SP-49 (cell line): ENCODE results near the gene GPAT3.

GRCh38 chr4:83261367-83261838 lies 23.2 kb downstream of the COQ2 start:
- PRO-cap, result no peak

- PRO-cap, result no peak
These were observed 38.2 kb downstream of the HELQ start for GRCh38 chr4:83417489-83417688.

DNA sequence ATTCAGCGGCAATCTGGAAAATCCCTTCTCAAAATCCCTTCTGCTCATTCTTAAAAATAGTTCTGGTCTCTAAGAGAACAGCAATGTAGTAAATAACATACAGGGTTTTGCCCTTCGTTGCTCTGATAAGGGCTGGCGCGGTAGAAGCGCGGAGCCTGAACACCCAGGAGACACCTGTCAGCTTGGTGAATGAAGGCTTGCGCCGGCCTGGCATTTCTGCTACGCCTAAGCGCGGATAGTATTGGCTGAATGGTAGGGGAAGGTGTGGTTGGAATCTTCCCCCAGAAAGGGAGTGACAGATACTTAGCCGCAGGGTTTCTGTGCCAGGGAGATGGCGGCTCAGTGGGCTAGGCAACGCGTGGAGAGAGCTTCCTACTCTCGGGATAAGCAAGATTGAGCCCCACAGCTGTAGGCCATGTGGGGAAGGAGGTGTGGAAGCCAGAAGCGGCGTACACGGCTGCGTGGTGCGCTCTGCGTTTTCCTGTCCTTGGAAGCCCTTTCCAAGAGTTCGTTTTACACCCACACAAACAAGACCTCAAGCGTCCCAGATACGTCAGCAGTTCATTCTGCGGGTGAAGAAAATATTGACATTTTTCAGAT lies 490 bp upstream of the GPAT3 start:
- PRO-cap, result no peak

DNA sequence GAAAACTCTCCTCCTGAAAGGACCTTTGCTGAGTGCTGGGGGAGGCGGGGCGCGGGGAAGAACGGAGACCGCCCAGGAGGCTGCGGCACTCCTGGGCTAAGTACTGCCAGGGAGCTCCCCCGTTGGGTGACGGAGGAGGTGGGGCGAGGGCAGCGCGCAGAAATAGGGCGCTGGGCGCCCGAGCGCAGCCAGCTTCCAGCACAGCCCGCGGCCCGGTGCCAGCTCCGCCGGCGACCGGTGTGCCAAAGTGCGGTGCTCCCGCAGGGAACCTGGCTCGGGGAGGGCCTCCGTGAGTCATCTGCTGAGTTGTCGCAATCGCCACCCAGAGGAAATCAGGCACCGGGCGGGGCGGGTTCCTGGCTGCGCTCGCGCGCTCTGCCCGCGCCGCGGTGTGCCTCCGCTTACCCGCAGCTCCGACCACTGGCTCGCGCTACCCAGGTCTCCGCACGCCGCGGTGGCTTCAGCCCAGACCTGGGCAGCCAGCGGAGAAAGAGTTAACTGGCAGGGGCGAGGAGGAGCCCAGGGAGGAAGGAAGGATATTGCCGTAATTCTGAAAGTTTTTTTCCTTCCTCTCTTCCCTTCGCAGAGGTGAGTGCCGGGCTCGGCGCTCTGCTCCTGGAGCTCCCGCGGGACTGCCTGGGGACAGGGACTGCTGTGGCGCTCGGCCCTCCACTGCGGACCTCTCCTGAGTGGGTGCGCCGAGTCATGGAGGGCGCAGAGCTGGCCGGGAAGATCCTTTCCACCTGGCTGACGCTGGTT lies at the start of gene GPAT3:
TSS of gene GPAT3 (plus strand) at position 191 of the 759 bp plus-strand sequence.
- PRO-cap, result unidirectional peak, plus-strand start at position 129 of the sequence

GRCh38 chr4:83630327-83630753 lies 94.4 kb downstream of the GPAT3 start:
- PRO-cap, result no peak

DNA sequence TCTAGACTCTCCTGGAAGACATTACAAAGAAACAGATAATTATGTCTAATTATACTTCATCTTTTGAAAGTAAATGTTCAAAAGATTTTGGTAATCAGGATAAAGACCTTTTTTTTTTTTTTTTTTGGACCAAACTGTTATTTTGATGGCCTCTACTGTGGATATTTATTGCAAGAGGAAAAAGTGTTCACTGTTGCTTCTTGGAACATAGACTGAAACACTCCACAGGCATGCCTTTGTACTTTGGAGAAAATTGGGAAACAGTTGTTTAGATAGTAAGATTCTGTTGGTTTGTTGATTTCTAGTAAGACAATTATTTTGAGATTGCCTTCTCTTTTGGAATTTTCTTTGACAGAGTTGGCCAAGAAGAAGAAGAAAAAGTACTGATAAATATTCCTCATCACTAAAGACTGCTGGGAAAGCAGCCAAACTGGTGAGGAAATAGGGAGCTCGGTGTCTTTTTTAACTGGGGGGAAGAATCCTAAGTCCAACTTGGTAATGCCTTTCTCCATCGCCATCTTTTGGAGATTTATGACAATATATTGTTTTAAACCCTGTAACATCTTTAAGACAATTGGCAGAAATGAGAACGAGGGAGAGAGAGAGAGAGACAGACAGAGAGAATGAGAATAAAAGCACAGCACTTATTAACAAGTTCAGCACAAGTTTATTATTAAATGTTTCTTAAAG lies 370.6 kb downstream of the GPAT3 start:
- PRO-cap, result no peak

- PRO-cap, result no peak
These were observed 96.0 kb downstream of the CDS1 start for GRCh38 chr4:84678865-84679327.

DNA sequence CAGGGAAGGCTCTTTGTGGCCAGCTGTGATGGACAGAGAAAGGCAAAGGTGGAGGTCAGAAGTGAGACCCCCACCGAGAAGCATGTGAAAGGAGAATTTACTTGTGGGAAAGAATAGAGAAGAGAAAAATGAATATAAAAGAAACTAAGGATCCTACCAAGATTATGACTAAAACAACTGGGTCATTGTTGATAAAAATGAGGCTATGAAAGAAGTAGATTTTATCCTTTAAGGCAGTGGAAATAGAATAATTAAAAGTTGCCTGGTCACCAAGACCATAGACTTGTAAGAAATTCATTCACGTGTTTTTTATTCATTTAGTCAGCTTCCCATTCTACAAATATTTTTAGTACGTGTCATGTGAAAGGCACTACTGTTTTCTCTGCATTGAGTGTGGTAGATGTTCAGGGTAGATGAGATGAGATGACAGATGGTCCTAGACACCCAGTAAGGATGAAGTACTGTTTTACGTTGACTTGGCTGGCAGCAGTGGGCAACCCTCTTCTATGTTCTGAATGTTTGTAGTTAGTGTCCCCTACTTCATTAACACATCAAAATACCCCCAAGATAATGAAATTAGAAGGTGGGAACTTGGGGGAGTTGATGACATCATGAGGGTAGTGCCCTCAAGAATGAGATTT lies 228.1 kb downstream of the ARHGAP24 start:
- PRO-cap, result no peak

DNA sequence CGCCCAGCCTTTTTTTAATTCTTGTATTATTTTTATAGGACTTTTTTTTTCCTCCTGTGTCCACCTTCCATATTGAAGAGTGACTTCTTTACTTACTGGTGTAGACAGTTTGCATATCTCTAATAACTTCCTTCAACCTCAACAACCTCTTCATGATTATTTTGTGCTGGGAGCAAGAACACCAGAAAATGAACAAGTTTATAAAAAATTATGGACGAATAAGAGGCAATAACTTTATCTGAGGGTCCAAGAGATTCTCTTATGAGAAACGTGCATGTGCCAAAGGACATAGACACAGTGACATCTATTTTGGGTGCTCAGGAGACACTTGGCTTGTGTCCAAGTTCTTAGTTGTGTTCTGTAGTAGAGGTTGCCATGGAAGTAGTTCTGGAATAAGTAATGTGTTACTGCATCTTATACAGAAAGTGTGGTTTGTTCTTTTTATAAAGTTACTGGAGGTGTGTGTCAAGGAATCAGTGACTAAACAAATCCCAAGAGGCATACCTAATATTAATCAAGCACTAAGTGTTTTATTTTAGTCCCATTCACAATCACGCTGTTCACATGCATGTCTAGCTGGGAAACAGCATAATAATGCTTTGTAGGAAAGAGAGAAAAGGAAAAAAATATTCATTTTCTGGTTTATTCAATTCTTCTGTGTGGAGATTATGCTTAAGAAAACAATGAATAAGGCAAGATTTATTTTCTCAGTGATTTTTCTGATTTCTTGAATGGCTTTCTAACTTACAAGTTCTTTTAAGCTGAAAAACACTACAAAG lies 305.7 kb downstream of the ARHGAP24 start:
- PRO-cap, result no peak

DNA sequence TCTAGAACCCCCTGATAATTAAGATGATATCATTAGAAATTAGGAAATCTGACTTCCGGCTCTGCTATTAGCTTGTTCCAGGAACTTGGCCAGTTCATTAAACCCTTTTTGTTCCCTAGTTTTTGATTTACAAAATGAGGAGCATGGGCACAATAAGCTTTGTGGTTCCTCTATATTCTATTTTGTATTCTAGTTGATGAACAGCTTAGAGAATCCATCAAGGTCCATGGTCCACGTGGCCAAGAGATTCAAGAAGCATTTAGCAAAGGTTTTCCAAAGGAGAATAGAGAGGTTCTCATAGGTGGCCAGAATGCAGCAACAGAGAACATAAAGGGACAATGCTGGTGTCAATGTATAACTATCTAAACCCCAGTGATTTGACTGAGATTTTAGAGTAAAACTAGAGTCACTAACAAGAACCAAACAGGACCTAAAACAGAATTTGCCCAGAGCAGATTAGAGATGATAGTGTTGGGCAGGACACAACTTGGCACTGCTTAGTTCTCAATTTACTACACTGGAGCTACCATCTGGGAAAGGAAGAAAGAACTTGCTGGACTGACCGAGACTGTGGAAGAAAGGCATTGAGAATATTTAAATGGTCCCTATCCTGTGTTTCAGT lies 407.6 kb downstream of the ARHGAP24 start:
- PRO-cap, result no peak

- PRO-cap, result no peak
These were observed 1.4 kb downstream of the PTPN13 start for GRCh38 chr4:86595495-86595908.

DNA sequence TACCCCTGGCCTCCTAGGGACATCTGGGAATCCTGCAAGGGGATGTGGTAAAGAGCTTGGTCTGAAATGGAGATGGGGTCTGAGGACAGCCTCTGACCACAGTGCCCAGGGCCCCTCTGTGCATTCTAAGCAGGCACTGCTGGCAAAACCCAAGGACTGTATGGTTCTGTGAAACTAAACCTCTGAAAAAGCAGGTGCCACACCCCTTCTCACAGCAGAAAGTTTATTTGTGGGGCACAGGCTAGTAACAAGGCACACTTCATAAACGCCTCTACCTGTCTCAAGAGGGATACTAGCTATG lies 638 bp upstream of the SLC10A6 start:
- PRO-cap, result no peak

DNA sequence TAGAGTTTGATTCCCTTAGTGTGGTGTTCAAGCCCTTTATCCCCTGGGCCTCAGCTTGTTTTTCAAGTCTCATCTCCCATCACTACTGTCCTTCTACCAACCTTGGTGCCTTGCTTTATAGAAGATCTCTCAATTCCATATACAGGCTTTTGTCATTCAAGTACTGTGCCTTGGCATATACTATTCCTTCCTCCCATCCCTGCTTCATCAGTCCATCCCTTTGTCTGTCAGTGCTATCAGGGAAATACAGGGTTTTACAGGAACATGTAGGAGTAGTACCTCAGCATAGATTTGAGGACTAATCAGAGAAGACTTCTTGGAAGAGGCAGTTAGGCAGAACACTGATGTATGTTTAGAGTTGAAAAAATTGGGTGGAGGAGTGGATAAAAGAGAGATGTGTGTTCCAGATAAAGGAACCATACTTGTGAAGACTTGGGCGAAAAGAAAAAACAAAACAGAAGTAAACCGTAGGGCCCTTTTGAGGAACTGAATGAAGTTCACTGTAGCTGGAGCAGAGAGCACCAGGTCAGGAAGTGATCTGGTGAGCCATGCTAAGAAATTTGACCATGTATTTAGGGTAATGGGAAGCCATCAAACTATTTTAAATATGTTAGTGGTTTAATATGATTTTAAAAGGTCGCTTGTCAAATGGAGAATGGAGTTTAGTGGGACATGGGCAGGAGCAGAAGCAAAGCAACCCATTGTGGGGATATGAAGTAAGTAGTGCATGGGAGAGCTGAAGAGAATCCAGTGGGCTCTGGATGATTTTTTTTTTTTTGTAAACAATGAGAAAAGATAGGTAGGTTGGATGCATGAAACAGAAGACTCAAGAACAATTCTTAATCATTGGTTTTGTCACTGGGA lies 32.3 kb downstream of the AFF1 start:
- PRO-cap, result no peak

DNA sequence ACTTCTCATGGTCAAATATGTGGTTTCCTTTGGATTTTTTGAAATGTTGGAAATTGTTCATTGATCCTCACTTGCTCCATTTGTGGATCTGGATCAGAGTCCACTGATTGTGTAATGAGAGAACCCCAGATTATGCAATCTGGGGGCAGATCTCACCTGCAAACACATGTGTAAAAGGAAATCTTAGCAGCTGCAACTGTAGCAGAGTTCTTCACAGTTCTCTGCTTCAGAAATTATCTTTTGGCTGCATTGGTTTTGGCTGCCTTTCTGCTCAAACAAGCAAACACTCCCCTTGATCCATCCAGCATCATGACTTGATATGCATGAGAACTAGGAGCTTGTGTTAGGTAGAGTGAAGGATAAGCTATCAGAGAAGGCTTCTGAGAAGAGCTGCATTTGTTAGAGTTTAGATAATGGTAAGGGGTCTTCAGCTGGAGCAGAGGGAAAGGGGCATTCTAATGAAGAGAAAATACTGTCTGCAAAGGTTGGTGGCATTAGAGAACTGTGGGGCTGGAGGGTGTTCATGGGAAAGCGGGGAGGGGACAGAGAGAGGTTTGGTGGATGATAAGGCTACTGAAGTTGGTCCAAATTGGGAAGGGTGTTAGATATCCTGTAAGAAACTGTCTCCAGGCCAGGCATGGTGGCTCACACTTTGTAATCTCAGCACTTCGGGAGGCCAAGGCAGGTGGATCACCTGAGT lies 59.7 kb downstream of the AFF1 start:
- PRO-cap, result no peak

- PRO-cap, result bidirectional peak, plus-strand start at chr4:87007002, minus-strand start at chr4:87006878; unidirectional peak, plus-strand start at chr4:87007244
These were observed 71.9 kb downstream of the AFF1 start for GRCh38 chr4:87006501-87007341.

- PRO-cap, result no peak
These were observed 74.1 kb downstream of the AFF1 start for GRCh38 chr4:87008600-87009705.

DNA sequence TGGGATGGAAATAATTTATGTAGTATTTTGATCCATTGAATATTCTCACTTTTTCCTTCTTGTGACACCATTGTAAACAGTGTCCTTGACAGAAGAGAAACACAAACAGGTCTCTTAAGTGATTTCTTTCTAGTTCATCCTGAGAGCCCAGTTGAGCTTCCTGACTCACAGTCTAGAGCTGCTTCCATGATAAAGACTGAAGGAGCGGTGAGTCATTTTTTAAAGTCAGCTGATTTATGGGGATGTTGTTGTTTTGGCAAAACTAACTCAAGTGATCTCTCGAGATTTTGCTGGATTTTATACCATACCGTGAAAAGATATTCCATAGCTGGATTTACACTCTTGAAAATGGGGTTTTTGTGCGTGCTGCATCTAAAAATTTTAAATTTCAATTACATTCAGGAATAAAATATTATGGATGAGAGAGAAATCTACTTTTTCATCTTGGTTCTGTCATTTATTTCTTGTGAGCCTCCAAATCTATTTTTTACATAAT lies 76.9 kb downstream of the AFF1 start:
- PRO-cap, result no peak

- PRO-cap, result no peak
These were observed 78.0 kb downstream of the AFF1 start for GRCh38 chr4:87012681-87013276.

DNA sequence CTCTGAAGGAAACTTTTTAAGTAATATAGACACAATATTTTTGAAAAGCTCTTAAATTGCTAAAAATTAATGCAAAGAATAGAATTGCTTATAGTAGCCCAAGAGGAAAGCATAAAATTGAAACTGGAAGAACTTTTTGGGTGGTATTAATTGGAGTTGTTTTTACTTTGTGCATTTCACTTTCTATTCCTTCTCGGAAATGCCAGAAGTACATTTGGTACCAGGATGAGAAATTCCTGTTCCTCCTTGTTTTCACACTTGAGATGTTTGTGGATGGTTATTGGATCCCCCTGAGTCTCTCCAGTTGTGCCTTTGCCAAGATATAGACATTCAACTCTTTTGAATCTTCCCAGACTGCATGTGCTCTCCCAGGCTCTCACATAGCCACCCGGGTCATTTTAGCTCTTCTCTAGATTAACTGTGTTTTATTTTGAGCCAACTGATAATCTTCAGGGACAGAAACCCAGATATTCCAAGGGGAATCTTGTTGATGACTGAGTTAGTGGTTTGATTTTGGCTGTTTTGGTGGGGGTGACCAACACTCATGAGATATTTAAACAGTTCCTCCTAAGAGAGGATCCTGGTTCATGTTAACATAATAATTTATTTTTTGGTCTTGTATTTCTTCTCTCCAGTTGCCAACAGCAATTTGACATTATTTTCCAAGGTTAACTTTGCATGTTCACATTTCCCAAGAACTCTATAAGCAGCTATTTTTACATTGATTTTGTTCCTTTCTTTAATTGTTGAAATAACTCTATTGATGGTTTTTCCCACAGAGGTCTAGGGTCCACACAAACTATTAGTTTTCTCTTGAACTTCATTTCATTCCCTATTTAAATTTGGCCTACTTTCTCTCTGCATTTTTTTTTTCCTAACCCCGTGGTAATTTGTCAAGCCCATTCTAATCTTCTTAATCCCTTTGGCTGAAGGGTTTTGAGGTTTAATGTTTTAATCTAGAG lies 120.7 kb downstream of the AFF1 start:
- PRO-cap, result no peak

DNA sequence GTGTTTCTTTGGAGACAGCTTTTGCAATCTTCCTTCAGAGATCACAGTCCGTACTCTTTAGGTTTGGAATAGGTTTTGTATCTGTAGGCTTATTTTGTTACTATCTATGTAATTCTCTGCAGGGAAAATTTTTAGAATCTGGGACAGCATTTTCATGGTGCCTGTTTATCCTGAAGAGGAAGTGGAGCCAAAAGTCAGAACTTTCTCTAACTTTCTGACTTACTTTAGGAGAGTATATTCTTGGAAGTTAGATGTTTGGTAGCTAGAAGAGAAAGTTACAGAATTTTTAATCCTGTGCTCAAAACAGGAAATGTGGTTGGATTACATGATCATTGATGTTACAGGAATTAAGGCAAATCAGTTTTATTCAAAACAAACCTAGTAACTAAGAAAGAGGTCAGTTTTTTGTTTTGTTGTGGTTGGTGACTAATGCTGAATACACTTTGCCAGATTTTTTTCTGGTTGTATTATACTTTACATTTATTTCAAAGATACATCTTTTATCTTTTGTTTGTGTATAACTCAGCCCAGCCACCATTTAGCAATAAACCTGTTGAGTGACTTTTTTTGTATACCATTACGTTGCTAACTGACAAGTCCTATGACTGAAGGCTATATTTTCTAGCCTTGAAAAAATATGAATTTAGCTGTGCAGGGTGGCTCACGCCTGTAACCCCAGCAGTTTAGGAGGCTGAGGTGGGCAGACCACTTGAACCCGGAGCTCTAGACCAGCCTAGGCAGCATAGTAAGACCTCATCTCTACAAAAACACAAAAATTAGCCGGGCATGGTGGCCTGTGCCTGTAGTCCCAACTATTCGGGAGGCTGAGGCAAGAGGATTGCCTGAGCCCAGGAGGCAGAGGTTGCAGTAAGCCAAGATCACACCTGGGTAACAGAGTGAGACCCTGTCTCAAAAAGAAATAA lies 116.7 kb downstream of the KLHL8 start:
- PRO-cap, result no peak